Metanephros (tissue), 2 donors: Measurements from ENCODE around the genes ELF1, TNFSF11 and EPSTI1.

- RAMPAGE, long total RNA, result no peak
These were observed at the start of gene ELF1 for GRCh38 chr13:41018851-41019595. ELF1 (minus strand) TSS chr13:41019316.

DNA sequence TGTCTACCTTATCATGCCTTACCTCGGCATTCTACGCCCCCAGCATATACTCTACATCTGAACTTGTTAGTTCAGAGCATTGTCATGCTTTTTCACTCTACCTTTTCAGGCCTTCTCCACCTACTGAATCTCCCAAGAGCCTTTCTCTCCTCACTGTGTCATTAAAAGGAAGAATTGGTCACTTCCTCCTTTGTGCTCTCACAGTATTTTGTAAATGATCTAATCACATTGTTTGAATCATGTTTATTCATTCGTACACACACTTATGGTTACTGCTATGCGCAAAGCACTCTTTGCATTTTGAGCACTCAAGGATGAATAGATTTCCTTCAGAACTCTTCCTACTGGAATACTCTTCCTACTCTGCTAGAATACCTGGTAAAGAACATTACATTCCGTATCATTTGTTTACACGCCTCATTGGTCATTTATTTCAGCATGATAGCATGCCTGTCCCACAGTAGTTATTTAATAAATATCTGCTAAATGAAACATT, 15.8 kb upstream of the ELF1 start:
- RAMPAGE, long total RNA, result no peak

- RAMPAGE, long total RNA, result no peak
These were observed 11.1 kb upstream of the WBP4 start for GRCh38 chr13:41050300-41050483.

- RAMPAGE, long total RNA, result no peak
These were observed 4.7 kb upstream of the NAA16 start for GRCh38 chr13:41306401-41306778.

DNA sequence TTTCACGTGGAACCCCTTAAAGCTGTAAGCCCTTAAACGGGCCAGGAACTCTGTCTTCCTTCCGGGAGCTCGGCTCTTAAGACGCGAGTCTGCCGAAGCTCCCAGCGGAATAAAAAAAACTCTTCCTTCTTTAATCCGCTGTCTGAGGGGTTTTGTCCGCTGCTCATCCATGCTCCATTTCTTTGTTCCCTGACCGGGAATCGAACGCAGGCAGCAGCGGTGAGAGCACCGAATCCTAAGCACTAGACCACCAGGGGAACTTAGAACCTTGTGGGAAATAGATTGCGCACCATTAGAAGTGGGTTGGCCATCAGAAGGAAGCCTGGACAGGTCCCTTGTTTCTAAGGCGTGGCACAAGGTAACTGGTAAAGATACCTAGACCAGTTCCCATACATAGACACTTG, 1.6 kb upstream of the RGCC start:
- RAMPAGE, long total RNA, result no peak

GRCh38 chr13:41463890-41464186, 6.5 kb downstream of the RGCC start:
- RAMPAGE, long total RNA, result no peak

DNA sequence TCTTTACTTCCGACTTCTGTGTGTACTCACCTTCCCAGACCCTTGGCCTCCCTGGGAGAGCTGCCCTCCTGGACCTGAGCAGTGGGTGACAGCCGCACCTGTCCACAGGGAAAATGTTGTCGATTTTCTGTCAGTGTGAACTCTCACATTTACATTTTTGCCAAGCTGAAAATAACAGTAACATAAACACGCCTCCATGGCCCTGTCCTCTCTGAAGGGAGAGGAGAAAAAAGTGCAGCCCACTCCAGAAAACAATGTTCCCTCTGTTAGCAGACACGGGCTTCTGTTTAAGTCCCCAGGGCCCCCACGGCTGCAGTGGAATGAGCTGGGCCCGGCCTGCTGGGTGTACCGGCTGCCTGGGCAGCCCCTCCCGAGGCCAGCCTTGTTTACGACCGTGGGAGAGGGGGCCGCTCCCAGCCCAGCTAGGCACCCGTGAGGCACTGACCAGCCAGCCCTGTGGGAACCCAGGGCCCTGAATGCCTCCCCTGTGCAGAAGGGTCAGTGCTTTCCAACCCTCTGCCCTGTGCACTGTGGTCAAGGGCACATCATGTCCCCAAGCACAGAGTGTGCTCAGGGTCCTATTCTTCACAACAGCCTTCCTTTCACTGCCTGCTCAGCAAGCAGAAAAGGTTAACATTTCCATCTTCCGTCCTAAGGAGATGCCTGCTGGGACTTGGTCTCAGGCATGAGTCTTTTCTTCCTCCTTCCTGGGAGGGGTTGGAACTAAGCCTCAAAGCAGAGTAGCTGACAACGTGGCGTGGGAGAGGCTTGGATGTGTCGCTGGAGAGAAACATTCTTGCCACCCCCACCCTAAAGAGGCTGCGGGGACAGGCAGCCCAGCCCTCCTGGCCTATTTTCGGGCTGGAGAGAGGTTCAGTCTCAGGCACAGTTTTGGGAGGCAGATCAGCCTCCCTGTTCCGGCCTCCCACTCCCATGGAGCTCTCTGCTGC, 90.0 kb downstream of the RGCC start:
- RAMPAGE, long total RNA, result no peak

- RAMPAGE, long total RNA, result no peak
These were observed 190.7 kb downstream of the RGCC start for GRCh38 chr13:41647609-41648850.

DNA sequence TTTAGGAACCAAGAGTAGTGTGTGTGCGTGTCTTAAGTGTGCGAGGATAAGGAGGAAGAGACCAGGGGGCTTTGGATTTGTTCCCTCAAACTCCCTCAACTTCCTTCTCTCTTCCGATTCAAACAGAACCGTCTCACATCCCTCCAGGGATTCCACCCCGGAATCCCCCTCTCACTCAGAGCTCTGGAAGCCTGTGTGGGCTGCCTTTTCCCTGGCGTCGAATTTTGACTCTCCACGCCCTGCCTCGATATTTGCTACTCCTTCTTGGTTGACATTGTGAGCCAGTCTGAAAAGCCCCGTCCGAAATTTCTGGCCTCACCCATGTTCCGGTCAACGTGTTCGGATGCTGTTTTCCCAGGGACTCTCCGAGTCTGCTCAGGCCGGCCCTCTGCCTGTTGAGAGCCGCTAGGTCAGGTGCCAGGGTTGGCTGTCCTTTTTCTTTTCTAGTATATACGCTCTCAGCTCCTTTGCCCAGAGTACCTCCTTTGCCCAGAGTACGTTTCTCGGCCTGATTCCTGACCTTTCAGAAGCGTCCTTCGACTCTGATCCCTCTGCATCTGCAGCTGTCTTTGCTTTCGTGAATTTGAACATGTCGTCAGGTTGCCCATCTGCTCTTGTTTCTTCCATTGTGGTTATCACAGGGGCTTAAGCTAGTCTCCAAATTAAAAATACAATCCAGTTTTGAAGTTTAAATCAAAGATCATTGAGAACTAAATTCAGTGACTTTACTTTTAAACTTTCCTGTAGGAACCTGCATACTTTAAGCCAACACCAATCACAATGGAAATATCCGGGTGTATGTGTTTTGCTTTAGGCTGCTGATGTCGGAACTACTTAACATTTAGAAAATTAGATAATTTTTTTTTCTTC, 6.7 kb upstream of the DGKH start:
- RAMPAGE, long total RNA, result no peak

DNA sequence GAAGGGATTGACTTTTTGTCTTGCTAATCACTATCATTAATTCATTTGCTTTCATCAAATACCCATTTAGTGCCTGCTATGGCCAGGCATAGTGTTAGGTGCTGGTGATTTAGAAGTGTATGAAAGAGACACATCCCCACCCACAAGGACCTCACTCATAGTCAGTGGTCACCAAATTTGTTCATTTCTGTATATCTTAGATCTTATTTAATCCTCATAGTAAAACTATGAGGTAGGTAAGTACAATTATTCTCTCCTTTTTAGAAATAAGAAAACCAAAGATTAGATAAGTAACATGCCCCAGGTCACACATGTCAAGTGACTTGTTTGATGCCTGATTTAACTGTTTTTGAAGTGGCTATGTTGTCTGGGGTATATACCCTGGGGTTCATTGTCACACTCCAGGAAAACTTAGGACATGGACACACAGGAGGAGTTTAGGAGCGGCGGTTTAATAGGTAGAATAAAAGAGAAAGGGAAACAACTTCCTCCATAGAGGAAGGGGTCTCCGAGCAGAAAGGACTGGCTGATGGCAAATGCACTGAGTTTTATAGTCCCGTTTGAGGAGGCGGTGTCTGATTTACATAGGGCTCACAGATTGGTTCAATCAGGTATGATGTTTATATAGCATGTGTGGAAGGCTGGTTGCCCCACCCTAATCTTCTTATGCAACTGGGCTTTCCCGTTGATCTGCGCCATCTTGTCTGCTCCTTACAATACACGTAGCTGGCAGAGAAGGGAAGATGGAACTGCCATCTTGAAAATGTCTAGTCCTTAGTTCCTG, 12.3 kb downstream of the DGKH start:
- RAMPAGE, long total RNA, result no peak

GRCh38 chr13:42087309-42087996, 39.0 kb downstream of the DGKH start:
- RAMPAGE, long total RNA, result no peak

DNA sequence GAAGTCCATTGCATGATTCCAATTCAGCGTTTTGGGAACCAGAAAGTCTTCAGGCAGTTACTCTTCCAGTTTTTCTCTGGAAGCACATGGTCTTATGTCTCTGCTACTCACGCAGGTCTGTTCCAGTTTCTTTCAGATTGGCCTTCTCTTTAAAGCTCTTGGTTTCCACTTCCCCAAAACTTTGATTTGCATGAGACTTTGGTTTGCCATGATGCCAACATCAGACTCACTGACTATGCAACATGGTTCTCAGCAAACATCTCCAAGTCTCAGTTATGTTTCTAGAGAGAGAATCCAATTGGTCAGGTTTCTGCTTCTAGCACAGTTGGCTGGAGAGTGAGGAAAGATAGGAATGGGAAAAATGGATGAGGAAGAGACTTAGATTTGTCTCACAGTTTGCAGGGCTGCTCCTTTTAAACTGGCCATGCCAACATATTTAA, 3.2 kb downstream of the AKAP11 start:
- RAMPAGE, long total RNA, result no peak

- RAMPAGE, long total RNA, result no peak
These were observed 121.3 kb downstream of the AKAP11 start for GRCh38 chr13:42393174-42393754.

DNA sequence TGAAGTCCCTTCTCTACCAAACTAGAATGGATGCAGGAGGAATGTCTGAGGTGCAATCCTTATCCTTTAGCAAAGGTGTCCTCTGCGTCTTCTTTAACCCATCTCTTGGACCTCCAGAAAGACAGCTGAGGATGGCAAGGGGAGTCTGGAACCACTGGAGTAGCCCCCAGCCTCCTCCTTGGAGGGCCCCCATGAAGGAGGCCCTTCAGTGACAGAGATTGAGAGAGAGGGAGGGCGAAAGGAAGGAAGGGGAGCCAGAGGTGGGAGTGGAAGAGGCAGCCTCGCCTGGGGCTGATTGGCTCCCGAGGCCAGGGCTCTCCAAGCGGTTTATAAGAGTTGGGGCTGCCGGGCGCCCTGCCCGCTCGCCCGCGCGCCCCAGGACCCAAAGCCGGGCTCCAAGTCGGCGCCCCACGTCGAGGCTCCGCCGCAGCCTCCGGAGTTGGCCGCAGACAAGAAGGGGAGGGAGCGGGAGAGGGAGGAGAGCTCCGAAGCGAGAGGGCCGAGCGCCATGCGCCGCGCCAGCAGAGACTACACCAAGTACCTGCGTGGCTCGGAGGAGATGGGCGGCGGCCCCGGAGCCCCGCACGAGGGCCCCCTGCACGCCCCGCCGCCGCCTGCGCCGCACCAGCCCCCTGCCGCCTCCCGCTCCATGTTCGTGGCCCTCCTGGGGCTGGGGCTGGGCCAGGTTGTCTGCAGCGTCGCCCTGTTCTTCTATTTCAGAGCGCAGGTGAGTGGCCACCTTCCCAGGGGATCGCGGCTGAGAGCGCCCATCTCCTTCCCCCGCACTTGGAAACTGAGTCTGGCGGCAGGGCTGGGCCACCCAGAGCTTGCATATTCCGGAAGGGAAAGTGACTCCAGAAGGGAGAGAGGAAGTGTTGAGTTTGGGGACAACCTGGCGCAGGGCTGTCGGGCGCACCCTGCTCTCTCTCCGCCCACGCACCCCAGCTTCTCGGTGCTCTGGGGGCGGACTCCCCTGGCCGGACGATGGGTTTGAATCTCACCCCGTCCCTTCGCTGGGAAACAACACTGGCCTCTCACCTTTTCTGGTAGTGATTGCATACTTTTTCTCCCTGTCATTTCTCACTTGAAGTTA, at the start of gene TNFSF11:
Gene TNFSF11 (plus strand): TSS at position 357 of the 1,093 bp plus-strand sequence.
- RAMPAGE, long total RNA, result no peak

GRCh38 chr13:42991352-42992530, at the start of gene EPSTI1:
EPSTI1 (minus strand) TSS chr13:42992241.
- RAMPAGE, long total RNA, result no peak

- RAMPAGE, long total RNA, result no peak
These were observed 72.1 kb downstream of the DNAJC15 start for GRCh38 chr13:43095355-43096079.

DNA sequence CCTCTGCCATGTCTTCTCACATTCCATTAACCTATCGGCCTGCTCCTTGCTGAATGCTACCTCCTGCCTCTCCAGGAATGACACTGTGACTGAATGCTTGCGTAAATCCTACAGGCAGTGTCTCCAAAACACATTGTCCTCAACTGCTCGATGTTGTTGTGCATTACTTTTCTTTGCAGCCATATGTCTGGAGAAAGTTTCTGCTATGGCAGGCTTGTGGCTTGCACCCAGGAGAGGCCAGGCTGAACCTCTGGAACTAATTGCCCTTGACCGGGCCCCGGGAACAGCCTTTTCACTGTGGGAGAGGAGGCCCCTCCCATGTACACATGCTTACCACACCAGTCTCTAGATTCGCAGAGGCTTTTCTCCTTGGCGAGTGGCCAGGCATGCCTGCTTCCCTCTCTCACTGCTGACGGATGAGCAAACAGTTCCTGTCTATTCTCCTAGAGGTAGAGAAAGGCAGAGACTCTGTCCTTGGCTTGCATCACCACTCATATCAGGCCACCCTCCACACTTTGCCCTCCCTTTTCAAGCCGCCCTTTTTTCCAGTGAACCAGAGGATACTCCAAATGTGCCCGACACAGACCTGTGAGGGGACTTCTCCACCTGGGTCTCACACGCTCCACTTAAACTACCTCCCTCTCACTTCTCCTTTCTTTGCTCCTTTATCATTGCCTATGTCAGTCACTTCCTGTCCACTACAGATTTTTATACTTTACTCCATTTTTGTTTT, 284.4 kb downstream of the DNAJC15 start:
- RAMPAGE, long total RNA, result no peak

GRCh38 chr13:43363927-43364726, 340.7 kb downstream of the DNAJC15 start:
- RAMPAGE, long total RNA, result no peak

DNA sequence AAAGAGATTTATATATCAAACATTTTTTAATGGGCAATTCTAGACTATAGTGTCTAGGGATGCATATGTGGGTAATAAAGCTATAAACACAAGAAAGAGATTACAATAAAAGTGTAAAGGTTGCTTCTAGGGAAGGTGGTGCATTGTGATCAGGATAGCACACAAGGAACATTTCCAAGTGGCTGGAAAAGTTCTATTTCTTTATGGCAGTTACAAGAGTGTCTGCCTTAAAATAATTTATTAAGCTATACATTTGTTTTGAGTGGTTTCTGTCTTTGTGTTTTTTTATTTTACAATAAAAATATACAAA, 59.7 kb downstream of the SMIM2 start:
- RAMPAGE, long total RNA, result no peak

- RAMPAGE, long total RNA, result no peak
These were observed 50.9 kb downstream of the SMIM2 start for GRCh38 chr13:44109981-44110734.